Ileum (tissue), 1 donor: ENCODE measurements around the genes SFR1 and CFAP58.

- PRO-cap, result no peak
These were observed 61.6 kb downstream of the SH3PXD2A start for GRCh38 chr10:103793844-103794131.

GRCh38 chr10:103794132-103794894 lies 61.1 kb downstream of the SH3PXD2A start:
- PRO-cap, result bidirectional peak, plus-strand start at chr10:103794513, minus-strand start at chr10:103794289

DNA sequence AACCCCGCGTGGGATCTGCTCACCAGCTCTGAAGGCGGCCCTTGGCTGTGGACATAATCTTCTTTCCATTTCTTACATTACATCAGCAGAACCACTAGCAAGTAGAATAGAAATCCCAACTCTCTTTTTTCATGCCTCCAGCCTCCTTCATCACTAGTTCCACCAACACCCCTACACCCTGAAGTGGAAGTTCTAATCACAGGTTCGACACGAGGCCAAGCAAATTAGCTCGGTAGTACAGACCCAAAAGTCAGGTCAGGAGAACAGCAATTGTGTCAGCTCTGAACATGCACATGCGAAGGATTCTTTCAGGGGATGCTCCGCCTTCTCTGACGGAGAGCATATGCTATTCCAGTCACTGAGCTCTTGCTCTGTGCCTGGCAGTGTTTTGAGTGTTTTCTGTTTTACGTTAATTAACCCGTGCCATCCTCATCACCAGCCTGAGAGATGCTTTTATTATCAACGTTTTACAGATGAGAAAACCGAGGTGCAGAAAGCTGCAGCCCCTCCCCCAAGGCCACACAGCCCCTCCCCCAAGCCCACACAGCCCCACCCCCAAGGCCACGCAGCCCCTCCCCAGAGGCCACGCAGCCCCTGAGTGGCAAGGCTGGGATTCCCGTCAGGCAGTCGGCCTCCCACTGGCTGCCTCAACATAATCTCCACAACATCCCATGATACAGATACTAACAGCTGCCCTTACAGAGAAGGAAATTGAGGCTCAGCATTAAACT lies 16.2 kb downstream of the SH3PXD2A start:
- PRO-cap, result no peak

DNA sequence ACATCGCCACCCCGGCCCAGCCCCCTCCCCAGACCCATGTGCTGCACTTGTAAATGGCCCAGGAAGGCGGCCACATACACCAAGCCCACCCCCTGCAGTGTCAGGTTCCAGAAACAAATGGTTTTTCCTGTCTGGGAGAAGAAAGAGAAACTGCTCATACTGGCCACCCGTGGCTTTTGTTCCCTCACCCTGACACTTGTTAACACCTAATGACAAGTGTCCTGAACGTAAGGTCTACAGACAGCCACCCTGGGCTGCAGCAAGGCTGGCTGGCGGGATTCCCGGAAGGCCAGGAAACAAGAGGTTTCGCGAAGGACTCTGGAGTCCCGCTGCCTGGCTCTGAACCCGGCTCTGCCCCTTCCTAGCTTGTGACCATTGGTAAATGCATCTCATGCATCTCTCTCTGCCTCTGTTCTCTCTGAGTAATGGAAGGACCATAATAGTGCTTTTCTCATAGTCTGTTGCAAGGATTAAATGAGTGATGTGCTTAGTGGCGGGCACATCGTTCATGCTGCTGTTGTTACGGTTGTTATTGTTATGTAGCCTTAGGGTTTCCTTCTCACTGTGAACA lies 15.0 kb downstream of the SH3PXD2A start:
- PRO-cap, result no peak

- PRO-cap, result unidirectional peak, minus-strand start at chr10:104118240
These were observed 4.2 kb upstream of the SFR1 start for GRCh38 chr10:104117605-104118412.

- PRO-cap, result bidirectional peak, plus-strand start at chr10:104122171, minus-strand start at chr10:104121752
These were observed at the start of gene SFR1 for GRCh38 chr10:104121788-104122198. Gene SFR1, plus strand, starts transcription at chr10:104122171.

GRCh38 chr10:104300630-104301309 lies 31.8 kb downstream of the GSTO2 start:
- PRO-cap, result no peak

GRCh38 chr10:104309749-104311041 lies 28.1 kb downstream of the ITPRIP start:
- PRO-cap, result no peak

GRCh38 chr10:104327114-104327863 lies 11.0 kb downstream of the ITPRIP start:
- PRO-cap, result no peak

GRCh38 chr10:104337457-104338269 lies 602 bp downstream of the ITPRIP start:
- PRO-cap, result bidirectional peak, plus-strand start at chr10:104337874, minus-strand start at chr10:104337682; bidirectional peak, plus-strand start at chr10:104338313, minus-strand start at chr10:104338226

GRCh38 chr10:104353161-104354038 lies at the start of gene CFAP58:
Gene CFAP58, plus strand, starts transcription at chr10:104353833.
- PRO-cap, result no peak

- PRO-cap, result no peak
These were observed 1.5 kb downstream of the SORCS3 start for GRCh38 chr10:104642580-104642938.

DNA sequence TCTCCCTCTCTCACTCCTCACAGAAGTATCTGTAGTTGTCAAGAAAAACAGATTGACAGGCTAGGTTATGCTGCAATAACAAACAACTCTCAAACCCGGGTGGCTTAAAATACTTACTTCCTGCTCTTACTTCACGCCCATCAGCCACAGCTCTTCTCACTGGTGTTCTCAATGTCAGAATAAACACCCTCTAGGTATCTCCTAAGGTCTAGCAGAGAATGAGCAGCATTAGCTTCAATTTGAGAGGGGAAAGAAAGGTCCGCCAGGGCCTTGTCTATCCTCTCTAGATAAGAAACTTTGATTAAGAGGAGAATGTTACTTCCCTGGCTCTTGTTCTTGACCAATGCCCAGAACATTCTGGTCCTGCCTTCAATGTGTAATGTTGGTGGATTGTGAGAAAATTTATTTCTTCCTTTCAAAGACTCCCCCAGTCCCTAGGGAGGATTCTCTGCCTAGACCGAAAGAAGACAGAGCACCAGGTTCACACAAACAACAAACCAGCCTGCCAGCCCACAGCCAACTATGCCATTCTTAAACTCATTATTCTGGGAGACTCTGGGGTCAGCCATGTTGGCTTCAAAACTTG lies 1028.6 kb downstream of the XPNPEP1 start:
- PRO-cap, result no peak

DNA sequence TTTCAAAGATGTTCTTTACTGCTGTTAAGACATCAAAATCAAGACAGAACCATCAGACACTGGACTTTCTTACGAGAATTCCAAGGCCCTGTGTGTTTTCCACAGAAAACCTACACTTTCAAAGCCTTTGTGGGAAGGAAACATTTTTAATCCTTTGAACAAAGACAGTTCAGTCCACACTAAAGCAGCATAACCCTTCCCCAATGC lies 701.2 kb downstream of the XPNPEP1 start:
- PRO-cap, result no peak

DNA sequence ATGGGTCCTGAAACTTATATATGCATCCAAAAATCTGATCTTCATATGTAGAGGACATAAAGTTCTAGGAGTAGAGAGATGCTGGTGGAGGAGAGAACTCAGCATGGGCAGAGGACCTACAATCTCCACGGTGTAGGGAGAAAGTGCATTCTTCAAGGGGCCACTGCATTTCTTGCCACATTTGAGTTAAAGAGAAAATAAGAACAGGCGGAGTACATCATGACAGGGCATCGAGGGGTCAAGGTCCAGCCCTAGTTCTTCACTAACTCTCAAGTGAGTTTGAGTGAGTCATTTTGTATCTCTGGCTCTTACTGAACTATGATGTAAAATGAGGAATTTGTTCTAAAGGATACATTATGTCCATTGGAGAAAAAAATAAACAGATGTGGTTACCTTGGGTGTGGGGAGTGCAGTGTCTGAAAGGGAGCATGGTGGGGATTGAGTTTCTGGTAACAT lies 182.9 kb downstream of the XPNPEP1 start:
- PRO-cap, result no peak

DNA sequence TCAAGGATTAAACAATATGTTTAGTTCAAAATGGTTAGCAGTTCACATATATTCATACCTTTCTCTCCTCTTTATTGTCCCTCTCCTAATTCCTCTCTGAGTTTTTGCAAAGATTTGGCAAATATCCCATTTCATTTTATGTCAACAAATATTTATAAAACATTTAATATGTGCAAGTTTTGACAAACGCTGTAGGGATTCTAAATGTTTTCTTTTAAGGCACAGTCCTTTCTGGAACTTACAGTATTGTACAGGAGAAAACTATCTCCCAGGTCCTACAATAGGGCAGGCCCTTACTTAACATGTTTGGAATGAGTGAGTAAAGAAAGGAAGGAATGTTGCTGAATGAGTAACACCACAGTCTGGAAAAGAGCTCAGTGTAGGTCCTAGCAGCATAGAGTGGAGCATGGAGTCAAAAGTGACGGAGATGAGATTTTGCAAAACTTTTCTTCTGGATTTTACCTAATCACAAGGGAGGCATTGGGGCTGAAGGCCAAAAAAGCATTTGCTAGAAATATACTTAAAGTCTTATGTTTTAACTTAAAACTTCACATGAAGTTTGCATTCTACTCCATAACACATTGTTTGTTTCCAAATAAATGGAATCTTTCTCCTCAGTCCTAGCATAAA lies 20.4 kb upstream of the ADD3 start:
- PRO-cap, result no peak

- PRO-cap, result no peak
These were observed 12.7 kb downstream of the ADD3 start for GRCh38 chr10:110020447-110021016.

DNA sequence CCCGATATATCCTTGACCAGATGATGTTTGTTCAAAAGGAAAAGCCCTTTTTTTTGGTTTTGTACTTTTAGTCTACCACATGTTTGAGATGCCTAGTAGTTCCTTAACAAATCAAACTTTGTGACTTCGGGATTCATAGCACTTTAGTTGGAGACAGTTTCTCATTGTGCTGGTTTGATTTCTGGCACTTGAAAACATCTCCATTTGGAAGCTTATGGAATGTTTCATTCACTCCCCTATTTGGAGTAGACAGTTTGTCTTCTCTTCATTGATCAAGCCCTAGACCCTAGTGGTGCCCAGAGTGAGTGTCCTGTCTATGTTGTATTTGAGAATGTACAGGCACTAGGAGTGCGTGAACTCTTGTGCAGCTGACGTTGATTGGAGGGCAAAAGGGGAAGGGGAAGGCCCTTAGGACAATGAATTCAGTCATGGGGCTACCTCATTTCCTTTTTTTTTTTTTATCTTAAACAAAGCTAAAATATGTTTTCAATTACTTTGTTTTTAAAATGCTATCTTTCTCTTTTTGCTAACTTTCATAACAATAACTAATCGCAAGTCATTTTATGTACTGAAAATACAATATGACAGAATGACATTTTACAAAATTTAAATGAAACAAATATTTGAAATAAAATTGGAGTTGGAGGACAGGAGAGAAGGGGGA lies 66.5 kb downstream of the ADD3 start:
- PRO-cap, result no peak

DNA sequence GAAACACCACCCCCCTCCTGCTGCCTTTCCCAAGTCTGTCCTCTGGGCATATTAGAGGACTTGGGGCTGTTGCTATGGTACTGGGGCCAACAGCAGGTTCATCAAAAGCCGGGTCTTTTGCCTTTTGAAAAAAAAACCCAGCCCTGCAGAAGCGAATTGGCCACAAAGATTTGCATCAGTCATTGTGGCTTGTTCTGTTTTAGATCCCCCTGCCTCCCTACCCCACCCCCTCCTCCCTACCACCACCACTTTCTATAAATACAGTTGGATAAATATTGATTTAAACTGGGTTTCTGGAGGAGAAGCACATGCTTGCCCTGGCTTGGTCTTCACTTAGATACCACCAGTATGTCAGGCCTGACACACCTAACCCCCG lies 7.0 kb downstream of the MXI1 start:
- PRO-cap, result no peak

- PRO-cap, result no peak
These were observed 20.7 kb downstream of the MXI1 start for GRCh38 chr10:110227973-110228694.